ENCODE data around the gene MGST2.

GRCh38 chr4:139461089-139461604 lies 7.2 kb downstream of the RAB33B start:
- PRO-cap = no peak

- PRO-cap = no peak
Measured at GRCh38 chr4:139633097-139633992, 32.3 kb upstream of the MGST2 start.

DNA sequence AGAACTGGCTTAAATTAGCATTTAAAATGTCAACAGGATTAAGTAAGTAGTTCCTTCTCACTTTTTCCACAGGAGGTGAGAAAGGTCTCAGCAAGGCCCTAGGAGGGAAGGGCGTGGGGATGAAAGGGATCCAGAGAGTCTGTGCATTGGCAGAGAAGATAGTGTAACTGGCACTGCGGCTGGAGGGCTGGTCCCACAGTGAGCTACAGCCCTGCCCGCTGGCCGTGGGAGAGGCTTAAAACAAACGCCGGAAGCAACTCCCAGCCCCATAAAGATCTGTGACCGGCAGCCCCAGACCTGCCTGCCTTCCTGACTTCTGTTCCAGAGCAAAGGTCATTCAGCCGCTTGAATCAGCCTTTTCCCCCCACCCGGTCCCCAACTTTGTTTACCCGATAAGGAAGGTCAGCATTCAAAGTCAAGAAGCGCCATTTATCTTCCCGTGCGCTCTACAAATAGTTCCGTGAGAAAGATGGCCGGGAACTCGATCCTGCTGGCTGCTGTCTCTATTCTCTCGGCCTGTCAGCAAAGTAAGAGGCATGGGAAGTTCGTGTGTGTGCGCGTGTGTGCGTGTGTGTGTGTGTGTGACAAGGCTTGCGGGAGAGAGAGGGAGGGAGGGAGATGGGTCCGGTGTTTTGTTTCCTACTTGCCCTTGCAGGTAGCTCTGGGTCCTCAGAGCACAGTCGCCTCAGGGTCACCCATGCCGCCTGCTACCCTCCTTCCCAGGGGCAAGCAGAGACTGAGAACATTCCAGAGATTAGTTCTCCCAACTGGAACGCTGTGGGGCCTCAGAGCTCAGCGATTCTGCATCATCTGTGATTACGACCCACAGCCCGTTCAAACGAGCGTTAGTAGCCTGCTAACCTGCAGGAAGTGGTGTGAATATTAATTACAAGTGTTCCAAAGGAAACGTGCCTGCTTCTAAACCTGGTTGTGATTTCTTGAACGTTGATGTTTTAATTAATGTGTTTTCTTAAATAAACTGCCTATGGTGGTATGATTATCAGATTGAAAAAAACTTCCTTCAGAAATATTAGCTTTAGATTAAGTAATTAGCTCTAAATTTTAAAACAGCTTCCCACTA lies at the start of gene MGST2:
TSS of gene MGST2 (plus strand) at position 269 of the 1,081 bp plus-strand sequence.
- PRO-cap = bidirectional peak, plus-strand start at position 271 of the sequence, minus-strand start at position 237 of the sequence

GRCh38 chr4:139802166-139802937 lies 136.7 kb downstream of the MGST2 start:
- PRO-cap = no peak

GRCh38 chr4:139817603-139818364 lies 152.2 kb downstream of the MGST2 start:
- PRO-cap = no peak

- PRO-cap = no peak
Measured at GRCh38 chr4:139890145-139891279, 224.9 kb downstream of the MGST2 start.

DNA sequence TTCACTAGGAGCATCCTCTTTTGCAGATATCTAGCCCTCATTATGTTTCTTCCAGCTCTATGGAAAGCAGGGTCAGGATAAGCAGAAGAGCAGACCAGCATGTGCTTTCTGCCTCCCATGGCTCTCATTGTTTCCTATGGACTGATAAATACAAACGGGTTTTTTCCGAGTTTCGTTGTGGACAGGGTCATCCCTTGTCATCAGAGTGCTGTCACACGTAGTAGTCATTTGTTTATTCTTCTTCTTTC lies 168.1 kb downstream of the MAML3 start:
- PRO-cap = no peak

GRCh38 chr4:140094625-140095407 lies 59.2 kb downstream of the MAML3 start:
- PRO-cap = no peak

DNA sequence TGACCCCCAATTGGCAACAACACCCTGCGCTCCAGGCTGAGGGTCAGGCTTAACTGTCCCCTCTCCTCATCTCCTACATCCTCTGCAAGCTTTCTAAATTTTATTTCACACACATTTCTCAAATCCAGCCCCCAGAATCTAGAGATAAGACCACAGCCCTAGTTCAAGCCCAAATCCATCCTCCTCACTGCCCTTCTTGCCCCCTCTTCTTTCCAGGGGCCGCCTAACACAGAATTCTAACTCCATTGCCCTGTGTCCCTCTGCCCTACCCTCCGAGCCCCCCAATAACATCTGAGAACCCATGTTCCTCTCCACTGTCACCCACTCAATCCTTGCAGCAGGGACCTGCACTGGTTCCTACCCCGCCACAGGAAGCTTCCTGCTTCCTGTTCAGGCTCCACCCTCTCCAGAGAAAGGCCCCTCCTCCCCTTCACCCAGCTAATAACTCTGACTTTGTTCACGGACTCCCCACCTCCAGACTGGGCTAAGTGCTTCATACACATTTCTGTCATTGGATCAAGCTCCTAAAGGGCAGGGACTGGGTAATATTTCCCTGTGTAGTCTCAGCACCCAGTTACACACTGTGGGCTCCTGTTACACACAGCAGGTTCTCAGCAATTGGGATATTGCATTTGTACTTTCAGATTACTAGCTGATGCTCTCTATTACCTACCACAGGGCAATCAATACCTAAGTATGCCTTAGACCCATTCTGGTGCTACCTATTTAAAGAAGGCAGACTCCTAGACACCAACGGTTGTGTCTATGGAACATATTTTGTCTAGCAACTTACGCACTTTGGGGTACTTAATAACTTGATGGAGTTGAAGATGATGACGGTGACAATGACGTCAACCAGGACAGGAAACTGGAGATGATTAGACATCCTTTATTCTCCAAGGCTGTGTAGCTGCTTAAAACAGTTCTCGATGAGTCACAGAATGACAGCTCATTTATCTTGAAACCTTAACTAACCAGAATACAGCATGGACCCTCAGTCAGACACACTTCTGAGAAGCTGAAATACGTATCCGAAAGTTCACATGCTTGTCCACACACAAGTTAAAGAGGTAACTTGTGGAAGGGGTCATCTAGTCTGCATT lies 58.2 kb downstream of the MAML3 start:
- PRO-cap = bidirectional peak, plus-strand start at position 471 of the sequence, minus-strand start at position 330 of the sequence

DNA sequence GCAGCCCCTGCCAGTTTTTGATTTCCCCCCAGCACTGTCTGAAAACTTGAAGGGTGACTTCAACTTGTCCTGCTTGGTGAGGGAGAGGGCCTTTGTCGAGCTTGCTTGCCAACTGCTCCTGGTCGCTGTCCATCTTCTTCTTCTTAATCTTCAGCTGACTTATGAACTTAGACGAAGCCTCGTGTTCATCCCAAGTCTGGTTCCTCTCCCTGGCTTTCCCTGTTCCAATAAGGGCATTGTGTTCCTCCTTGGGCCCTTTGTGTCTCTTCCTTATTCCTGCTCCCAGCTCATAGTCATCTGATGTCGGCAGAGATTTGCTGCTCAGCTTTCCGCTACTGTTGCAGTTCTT lies 73.7 kb upstream of the UCP1 start:
- PRO-cap = no peak

DNA sequence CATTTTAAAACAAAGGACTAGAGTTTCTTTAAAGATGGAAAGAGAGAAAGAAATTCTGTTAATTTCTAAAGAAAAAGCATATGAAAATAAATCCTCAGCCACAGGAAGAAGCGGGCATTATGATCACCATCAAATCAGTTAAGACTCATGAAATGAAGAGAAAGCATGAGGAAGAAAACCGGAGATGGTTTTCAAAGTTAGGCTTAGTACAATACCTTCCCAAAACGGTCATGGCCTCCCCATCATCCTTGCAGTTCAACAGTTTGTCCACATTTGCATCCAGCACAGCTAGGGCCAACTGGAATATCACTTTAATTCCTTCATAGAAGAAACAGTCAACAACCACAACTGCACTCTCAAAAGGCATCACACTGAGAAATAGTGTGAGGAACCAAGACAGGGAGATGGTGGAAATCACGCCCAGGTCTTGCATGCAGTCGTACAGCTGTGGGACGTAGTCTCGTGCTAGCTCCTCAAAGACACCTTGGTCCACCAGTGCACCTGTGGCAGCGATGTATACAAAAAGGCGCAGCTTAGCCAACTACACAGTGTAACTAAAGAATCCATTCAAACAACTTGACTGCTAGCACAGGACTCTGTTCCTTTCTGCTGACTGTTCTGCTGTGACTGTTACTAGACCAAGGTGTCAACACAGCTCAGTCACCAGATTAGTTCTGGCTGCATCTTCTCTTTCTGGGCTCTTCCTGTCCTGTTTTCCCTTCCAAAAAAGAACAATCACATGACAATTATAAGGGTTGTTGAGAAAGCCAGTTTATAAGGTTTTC lies 88.7 kb upstream of the UCP1 start:
- PRO-cap = no peak

DNA sequence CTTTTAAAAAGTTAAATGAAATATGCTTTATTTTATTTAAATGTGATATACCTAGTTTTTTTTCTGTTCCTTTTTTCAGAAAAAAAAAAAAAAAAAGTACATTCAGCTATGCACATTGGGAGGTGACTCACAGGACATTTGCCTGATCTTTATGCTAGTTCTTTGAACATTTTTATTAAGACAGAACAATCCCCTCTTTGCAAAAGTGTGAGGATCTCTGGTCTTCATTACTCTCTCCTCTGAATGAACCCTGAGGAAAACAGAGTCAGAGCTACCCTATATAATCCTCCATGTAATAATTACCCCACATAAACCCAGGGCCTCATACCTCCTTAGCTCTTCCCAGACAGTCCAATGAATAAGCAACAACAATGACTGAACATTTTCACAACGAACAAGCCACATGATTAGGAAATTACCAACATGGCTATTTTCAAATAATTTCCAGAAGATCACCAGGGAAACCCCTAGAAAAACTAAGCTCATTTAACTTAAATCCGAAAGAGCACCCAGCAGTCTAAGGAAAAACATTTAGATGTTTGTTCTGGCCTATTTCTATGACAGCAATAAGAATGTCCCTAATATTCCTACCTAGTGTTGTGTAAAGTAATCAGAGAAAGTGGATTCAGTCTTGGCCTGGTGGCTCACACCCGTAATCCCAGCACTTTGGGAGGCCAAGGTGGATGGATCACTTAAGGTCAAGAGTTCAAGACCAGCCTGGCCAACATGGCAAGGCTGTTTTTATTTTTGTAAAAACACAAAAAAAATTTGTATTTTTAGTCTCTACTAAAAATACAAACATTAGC lies 37.8 kb downstream of the TBC1D9 start:
- PRO-cap = no peak

- PRO-cap = bidirectional peak, plus-strand start at chr4:140756044, minus-strand start at chr4:140755973
Measured at GRCh38 chr4:140755543-140756185, 521 bp downstream of the TBC1D9 start.

DNA sequence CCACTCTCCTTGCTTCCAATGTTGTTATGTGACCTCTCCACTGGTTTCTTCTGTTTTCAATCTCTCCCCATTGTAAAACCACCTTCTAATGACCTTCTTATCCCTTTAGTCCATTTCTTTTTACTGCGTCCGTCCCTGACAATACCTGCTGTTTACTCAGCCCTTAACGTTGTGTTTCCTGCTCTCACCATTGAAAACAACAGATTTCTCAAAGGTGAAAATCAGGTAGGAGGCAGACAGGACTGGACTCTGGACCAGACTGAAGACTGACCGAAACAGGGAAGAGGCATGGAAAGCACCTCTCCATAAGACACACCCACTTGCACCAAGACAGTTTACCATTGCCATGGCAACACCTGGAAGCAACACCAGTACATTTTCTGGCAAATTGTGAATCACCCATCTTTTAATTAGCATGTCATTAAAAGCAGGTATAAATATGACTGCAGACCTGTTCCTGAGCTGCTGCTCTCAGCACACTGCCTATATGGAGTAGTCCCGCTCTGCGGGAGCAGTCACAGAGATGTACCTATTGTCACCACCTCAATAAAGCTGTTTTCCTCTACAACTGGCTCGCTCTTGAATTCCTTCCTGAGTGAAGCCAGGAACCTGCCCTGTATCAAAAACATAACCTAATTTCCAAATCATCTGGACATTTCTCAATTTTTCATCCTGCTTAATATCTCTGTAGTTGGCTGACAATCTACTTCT lies 117.1 kb downstream of the RNF150 start:
- PRO-cap = no peak

- PRO-cap = unidirectional peak, minus-strand start at chr4:141332614
Measured at GRCh38 chr4:141332374-141333424, 112.0 kb downstream of the ZNF330 start.

GRCh38 chr4:141643329-141644014 lies 7.1 kb downstream of the IL15 start:
- PRO-cap = no peak

DNA sequence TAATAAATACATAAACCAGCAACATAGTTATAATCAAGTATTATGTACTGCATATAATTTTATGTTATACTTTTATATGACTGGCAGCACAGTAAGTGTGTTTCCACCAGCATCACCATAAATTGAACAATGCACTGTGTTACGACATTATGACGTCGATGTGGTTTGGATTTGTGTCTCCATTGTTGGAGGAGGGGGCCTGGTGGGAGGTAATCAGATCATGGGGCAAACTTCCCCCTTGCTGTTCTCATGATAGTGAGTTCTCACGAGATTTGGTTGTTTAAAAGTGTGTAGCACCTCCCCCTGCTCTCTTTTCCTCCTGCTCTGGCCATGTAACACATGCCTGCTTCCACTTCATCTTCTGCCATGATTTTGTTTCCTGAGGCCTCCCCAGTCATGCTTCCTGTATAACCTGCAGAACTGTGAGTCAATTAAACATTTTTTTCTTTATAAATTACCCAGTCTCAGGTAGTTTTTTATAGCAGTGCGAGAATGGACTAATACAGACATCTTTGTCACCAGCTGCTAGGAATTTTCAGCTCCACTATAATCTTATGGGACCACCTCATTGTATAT lies 21.6 kb downstream of the IL15 start:
- PRO-cap = no peak

DNA sequence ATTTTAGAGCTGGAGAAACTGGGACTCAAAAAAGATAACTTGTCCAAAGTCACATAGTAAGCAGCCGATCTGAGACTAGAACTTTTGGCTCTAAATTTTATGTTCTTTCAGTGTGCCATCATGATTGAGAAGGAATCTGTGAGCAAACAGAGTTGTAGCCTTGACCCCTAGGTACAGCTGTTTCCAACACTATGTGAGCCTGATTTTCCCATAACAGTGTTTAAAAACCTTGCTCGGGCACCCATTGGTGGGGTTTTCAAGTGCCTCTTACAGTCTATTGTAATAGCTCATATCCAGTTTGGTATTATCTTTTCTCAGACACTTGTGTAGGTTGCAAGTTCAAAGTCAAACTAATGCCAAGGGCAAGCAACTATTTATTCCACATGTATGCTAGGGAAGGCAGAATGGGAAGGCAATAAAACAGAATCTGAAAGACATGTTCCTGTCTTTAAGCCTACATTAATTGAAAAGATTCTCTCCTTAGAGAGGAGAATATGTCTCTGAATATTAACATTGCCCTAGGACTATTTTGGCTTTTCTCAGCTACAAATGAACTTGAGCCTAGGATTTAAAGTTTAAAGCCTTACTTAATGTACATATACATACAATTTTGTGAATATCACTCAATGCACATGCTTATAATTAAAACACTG lies 467.8 kb downstream of the INPP4B start:
- PRO-cap = no peak

DNA sequence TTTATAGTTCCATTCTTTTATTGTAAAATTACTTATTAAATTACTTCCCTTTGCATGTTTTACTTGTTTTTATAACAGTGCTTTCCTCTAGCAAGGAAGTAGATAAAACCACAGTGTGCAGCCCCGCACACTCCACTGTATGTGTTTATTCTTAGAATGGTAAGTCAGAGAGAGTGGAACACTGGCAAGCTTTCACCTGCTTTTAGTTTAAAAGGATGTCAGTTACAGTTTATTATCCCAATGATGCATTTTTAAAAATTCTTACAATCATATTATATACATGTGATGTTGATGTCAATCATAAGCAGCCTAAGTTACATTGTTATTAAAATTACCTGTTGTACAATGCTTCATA lies 149.3 kb downstream of the INPP4B start:
- PRO-cap = no peak

- PRO-cap = no peak
Measured at GRCh38 chr4:142703930-142704286, 142.2 kb downstream of the INPP4B start.